WTC11 (cell line): ENCODE measurements around the genes KRT85 and KRT5.

- PRO-cap: no peak
These were observed 3.4 kb downstream of the SMIM41 start for GRCh38 chr12:52082890-52083394.

GRCh38 chr12:52093318-52093793 lies 13.9 kb downstream of the SMIM41 start:
- PRO-cap: no peak

GRCh38 chr12:52190647-52191652 lies 864 bp downstream of the KRT80 start:
- PRO-cap: no peak

DNA sequence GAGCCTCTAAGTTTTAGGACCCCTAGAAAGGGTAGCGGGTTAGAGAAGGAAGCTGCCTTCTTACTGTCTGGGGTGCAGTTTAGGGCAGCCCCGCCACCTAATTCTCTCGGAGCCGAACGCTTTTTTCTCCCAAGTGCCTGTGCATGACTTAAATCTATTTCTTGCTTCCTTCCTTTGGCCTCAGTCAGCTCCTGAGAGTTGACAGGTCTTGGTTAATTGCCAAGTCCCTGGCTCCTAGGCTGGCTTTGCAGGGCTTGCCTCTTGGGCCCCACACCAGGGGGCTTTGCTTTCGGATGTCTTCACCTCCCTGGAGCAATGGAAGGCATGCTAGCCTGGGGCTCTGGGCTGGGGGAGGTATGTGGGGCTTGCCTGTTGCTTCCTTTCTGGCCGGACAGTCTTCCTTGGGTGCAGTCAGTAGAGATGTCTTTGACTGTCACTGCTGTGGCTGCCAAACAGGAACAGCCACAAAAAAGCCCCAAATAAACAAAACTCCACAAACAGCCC lies 2.1 kb upstream of the KRT80 start:
- PRO-cap: no peak

- PRO-cap: unidirectional peak, plus-strand start at chr12:52200597
These were observed 8.5 kb upstream of the KRT80 start for GRCh38 chr12:52200331-52200671.

GRCh38 chr12:52208544-52209025 lies 16.8 kb upstream of the KRT80 start:
- PRO-cap: no peak

DNA sequence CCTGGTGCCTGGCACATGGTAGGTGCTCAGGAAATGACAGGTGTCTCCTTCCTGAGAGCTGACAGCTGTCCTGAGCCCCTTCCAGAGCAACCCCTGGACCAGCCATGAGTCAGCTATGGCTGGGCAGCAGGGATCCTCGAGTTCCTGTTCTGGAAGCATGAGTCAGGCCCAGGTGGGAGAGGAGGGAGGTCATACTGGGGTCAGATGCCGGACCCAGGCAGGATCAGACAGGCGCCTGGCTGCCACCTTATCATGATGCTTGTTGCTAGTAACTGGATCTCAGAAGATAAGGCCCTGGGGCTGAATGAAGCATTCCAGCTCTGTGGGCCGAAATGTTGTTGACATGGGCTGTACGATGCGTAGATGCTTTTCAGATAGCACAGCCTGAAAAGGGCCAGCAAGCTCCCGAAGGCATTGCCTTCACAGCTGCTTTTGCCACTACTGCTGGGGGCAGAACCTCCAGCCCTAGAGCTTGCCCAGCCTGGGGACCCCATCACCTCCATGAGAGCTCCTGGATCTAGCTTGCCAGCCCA lies 17.4 kb upstream of the KRT7 start:
- PRO-cap: no peak

DNA sequence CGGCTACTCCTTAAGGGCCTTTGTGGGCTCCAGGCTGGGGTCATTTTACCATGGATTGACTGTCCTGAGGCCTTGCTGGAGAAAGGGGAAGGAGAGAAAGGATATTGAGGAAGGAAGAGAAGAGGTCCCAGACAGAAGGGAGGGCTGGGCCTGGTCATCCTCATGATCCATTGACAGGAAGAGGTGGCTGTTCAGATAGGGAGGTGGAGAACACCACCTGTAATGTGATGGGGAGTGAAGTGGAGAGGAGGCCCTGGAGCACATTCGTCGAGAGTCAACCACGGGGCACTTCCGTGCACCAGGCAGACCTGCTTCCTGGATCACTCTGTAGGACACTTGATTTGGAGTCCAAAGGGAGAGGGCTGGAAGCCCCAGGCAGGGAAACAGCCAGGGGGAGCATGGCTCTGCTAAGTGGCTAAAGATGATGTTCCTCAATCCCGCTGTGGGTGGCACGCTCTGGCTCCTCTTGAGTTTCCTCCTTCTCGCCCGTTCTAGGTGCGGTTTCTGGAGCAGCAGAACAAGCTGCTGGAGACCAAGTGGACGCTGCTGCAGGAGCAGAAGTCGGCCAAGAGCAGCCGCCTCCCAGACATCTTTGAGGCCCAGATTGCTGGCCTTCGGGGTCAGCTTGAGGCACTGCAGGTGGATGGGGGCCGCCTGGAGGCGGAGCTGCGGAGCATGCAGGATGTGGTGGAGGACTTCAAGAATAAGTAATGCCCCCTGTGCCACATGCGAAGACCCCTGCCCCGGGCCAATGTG lies 1.8 kb downstream of the KRT7 start:
- PRO-cap: no peak

- PRO-cap: no peak
These were observed 14.6 kb downstream of the KRT7 start for GRCh38 chr12:52247345-52248377.

GRCh38 chr12:52277323-52278202 lies 3.1 kb downstream of the KRT86 start:
- PRO-cap: no peak

GRCh38 chr12:52323678-52324018 lies 2.5 kb upstream of the KRT83 start:
- PRO-cap: no peak

GRCh38 chr12:52349448-52349647 lies 17.9 kb downstream of the KRT85 start:
- PRO-cap: no peak

DNA sequence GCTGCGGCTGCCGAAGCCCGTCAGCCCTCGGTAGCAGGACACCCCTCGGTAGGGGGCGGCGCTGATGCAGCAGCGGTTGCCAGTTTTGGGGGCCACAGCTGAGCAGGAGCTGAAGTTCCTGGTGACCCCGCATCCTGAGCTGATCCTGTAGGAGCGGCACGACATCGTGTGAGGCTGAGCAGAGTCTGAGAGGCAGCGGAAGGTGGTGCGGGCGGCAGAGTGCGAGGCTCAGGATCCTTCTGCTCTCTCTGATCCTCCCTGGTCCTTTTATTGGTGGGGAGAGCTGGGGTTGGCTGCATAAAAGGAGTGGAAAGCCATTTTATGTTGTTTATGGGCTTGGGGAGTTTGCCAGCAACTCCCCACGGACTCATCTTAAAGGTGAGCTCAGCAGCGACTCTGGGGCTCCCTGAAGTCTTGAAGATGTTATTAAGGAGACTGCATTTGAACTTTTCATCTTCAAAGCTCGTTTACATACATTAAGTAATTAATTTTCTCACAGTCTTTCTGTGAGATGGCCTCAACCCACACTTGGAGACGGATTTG lies at the start of gene KRT85:
Gene KRT85 (minus strand): TSS at position 241 of the 543 bp plus-strand sequence.
- PRO-cap: no peak

- PRO-cap: no peak
These were observed 1.3 kb upstream of the KRT6A start for GRCh38 chr12:52494151-52495029.

DNA sequence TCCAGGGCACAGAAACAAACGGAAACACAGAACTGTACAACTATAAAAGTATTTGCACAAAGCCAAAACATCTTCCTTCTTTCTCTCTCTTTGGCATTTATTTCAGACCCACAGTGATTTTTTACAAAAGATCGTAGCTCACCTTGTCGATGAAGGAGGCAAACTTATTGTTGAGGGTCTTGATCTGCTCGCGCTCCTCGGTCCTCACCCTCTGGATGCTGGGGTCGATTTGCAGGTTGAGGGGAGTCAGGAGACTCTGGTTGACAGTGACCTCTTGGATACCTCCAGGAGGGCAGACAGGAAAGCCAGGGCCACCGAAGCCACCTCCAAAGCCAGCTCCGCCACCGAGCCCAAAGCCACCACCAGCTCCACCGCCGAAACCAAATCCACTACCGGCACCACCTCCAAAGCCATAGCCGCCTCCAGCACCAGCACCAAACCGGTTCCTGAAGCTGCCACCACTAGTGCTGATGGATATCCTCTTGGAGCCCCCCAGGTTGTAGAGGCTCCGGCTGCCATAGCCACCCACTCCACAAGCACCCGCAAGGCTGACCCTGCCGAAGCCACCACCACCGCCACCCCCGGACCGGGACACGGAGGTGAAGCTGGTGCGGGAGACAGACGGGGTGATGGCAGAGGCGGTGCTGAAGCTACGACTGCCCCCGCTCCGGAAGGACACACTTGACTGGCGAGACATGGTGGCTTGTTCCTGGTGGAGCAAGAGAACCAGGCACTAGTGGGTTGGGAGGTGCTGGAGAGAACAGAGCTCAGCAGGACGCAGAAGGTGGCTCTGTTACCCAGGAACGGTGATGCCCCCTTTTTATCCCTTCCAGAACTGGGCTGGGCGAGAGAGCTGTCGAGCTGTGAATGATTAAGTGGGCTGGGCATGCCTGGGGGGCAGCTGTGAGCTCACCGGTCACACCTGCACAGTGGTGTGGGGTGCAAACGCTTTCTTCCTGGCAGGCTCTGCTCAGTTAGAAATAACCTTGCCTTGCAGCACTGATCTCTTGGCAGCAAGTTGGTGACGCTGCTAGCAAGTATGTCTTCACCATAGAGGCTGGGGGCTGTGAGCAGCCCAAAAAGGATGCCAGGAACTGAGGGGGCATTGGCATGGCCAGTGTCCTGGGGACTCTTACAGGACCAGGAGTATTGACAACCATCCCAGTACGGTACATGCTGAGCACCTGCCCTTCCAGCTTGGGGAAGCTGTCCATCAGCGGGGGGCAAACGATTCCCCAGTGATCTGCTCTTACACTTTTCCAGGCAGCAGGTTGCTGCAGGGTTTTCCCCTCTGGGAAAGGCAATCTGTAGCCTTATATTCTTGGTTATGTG lies at the start of gene KRT5:
Gene KRT5 (minus strand): TSS at position 795 of the 1,332 bp plus-strand sequence.
- PRO-cap: no peak

DNA sequence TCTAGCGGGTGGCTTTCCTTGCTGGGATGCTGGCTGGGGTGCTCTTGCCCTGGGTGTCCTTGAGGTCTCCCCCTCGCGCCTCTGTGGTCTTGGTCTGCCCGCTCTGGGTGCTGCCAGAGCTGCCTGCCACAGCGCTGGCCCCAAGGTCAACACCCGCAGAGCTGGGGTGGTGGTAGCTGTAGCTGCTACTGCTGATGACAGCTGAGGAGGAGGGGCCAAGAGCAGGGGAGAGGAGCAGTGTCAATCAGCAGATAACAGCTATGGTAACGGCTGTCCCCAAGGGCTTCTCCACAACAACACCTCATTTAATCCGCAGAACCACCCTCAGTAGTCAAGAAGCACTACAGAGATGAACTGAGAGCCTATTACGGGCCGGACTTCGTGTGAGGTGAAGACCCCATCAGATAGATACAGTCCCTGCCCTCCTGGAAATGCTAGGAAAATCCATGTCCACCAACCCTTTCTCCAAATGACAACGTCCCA lies 6.6 kb downstream of the KRT74 start:
- PRO-cap: no peak

GRCh38 chr12:52870252-52870901 lies 21.6 kb upstream of the KRT78 start:
- PRO-cap: no peak

GRCh38 chr12:52898287-52898671 lies 6.6 kb downstream of the KRT8 start:
- PRO-cap: no peak

GRCh38 chr12:52912885-52913893 lies 8.3 kb upstream of the KRT8 start:
- PRO-cap: no peak

DNA sequence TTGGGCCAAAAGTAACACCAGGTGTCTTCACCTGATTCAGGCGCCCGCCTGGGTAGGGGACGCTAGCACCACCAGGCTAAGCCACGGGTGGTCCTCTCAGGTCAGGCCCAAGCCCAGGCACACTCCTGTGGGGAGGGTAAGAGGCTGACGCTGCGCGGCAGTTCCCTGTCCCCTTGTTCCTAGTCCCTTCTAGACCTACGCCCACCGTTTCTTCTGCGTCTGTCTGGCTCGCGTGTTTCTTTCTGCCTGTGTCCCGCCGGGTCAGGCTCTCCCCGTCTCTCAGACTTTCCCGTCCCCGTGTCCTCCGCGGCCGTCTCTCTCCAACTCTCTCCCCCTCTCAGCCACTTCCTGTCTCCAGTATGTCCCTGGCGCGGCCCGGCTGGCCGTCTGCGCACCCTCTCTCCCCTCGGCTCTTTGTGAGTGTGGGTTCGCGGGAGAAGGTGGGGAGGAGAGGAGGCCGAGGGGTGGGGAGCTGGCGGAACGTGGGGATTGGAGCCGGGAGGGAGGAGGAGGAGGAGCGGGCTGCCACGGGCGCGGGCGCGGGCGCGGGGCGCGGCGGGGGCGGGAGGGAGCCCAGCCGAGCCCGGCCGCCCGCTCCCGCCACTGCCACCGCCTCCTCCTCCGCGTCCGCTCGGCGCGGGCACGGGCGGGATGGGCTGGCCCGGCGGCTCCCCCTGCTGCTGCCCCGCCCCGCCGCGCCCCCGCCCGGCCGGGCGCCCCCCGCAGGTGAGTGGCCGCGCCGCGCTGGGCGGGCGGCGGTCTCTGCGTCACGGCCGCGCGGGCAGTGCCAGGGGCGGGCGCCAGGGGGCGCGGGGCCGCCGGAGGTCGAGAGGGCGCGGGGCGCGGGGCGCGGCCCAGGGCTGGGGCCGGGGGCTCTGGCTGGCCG lies 3.0 kb upstream of the TNS2 start:
- PRO-cap: unidirectional peak, plus-strand start at position 120 of the sequence; bidirectional peak, plus-strand start at position 357 of the sequence, minus-strand start at position 416 of the sequence; bidirectional peak, plus-strand start at position 857 of the sequence, minus-strand start at position 644 of the sequence